ENCODE measurements around the genes MTMR1, GABRQ and ZFP92.

- PRO-cap = unidirectional peak, minus-strand start at chrX:150365031; unidirectional peak, minus-strand start at chrX:150365063; bidirectional peak, plus-strand start at chrX:150365601, minus-strand start at chrX:150365422
- RAMPAGE, long total RNA, 2 experiments = no peak in any of the 2 experiments
These were observed 2.0 kb downstream of the MAMLD1 start for GRCh38 chrX:150364841-150365855.

DNA sequence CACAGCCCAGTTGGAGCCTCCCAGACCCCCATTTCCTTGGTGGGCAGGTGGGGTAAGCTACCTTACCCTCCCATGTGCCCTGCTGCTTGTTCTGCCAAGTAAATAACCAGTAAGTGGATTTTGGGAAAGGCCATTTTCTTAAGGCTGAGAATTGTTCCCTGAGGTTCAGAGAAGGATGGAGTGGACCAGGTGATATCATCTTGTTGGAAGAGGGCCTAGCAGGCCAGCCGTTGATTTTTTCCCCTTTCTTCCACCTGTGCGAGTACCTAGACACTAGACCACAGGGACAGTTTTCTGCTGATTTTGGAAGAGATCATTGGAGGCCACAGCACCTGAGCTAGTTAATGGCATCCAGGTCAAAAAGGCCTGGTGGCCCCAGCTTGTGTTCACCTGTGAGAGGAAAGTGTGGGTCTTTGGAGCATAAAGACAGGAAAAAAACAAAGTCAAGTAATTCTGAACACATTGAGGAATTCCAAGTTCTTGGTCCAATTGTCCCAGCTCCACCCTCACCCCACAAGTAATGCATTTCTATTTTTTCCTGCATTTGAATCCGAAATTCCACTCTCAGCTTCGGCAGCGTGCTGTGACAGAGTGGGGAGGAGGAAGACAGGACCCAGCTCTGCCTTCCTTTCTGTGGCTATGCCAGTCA, 8.2 kb downstream of the MAMLD1 start:
- PRO-cap = no peak
- RAMPAGE, long total RNA, 2 experiments = no peak in any of the 2 experiments

DNA sequence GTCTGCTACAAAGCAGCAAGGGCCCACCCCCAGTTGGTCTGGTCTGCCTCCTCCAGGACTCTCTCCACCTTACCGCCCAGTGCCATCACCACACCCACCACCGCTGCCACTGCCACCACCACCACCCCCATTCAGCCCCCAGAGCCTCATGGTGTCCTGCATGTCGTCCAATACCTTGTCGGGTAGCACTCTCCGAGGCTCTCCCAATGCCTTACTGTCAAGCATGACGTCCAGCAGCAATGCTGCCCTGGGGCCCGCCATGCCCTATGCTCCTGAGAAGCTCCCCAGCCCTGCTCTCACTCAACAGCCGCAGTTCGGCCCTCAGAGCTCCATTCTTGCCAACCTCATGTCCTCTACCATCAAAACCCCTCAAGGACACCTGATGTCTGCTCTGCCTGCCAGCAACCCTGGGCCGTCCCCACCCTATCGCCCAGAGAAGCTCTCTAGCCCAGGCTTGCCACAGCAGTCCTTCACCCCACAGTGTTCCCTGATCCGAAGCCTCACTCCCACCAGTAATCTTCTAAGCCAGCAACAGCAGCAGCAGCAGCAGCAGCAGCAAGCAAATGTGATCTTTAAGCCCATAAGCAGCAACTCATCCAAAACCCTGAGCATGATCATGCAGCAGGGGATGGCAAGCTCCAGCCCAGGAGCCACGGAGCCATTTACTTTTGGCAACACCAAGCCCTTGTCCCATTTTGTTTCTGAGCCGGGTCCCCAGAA, 97.7 kb upstream of the MTM1 start:
- PRO-cap = no peak
- RAMPAGE, long total RNA, 2 experiments = no peak in any of the 2 experiments

- PRO-cap = bidirectional peak, plus-strand start at chrX:150693403, minus-strand start at chrX:150693278; unidirectional peak, minus-strand start at chrX:150693774; unidirectional peak, minus-strand start at chrX:150693904
- RAMPAGE, long total RNA, 2 experiments = no peak in any of the 2 experiments
These were observed at the start of gene MTMR1 for GRCh38 chrX:150693084-150694162. TSS of gene MTMR1 (plus strand) at chrX:150693396.

GRCh38 chrX:151177470-151177887, 1.1 kb downstream of the GPR50 start:
- PRO-cap = no peak
- RAMPAGE, long total RNA, 2 experiments = no peak in any of the 2 experiments

- PRO-cap = no peak
- RAMPAGE, long total RNA, 2 experiments = no peak in any of the 2 experiments
These were observed 119 bp upstream of the CNGA2 start for GRCh38 chrX:151734523-151734731.

GRCh38 chrX:152170594-152171124, 32.3 kb upstream of the MAGEA10 start:
- PRO-cap = no peak
- RAMPAGE, long total RNA, 2 experiments = no peak in any of the 2 experiments

DNA sequence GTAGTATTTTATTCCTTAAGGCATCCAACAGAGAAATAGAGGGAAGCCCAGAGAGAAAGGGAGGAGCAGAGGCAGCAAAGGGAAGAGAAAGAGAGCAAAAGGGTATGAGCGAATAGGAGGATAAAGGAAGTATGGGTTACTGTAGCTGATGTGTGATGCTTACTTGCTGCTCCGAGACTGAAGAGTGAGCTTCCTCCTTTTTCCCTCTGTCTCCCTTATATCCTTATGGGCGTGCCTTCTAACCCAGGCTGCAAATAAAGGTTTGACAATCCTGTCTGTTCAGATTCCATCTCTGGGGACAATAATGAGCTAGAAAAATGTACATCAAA, 386 bp upstream of the GABRA3 start:
- PRO-cap = no peak
- RAMPAGE, long total RNA, 2 experiments = no peak in any of the 2 experiments

GRCh38 chrX:152637565-152638335, at the start of gene GABRQ:
TSS of gene GABRQ (plus strand) at chrX:152637895.
- PRO-cap = no peak
- RAMPAGE, long total RNA, 2 experiments = no peak in any of the 2 experiments

DNA sequence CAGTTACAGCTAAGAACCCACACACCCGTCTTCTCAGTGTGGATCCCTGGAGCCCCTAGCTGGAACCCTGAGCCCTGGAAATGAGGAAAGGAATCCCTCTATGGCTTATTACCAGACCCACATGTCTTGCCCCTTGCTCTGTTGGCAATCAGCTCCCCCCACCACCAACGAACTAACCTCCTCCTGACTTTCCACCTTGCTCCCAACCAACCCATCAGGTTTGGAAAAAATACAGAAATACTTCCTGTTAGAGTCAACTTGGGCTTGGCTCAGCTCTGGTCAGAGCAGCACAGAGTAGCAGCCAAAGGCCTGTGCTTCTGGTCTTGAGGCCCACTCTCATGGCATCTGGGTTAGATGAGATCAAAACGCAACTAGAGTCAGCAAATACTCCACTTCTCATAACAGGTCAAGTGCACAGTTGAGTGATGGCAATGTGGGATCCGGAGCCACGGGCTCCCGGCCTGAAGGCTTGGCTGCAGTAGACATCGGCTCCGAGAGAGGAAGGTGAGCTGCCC, 34.7 kb downstream of the ZNF185 start:
- PRO-cap = no peak
- RAMPAGE, long total RNA, 2 experiments = no peak in any of the 2 experiments

DNA sequence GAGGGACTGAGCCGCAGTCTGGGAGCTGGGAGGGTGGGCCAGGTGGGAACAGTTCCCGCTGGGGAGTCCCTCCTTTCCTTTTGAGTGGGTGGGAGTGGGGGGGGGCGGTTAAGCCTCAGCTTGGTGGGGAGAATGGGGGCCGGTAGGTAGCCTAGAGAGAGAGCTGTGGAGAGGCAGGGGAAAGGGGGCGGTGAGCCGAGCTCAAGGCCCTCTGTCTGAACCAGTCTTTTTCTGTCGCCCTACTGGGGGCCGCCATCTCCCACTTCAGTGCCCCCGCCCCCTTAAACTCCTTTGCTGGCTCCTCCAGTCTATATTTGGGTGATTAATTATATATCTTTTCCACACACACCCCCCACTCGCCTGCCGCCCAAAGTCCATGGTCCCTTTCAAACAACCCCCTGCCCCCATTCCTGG, 830 bp downstream of the ZNF275 start:
- PRO-cap = no peak
- RAMPAGE, long total RNA, 2 experiments = no peak in any of the 2 experiments

- PRO-cap = no peak
- RAMPAGE, long total RNA, 2 experiments = no peak in any of the 2 experiments
These were observed 30.1 kb downstream of the PNMA6E start for GRCh38 chrX:153370923-153371550.

DNA sequence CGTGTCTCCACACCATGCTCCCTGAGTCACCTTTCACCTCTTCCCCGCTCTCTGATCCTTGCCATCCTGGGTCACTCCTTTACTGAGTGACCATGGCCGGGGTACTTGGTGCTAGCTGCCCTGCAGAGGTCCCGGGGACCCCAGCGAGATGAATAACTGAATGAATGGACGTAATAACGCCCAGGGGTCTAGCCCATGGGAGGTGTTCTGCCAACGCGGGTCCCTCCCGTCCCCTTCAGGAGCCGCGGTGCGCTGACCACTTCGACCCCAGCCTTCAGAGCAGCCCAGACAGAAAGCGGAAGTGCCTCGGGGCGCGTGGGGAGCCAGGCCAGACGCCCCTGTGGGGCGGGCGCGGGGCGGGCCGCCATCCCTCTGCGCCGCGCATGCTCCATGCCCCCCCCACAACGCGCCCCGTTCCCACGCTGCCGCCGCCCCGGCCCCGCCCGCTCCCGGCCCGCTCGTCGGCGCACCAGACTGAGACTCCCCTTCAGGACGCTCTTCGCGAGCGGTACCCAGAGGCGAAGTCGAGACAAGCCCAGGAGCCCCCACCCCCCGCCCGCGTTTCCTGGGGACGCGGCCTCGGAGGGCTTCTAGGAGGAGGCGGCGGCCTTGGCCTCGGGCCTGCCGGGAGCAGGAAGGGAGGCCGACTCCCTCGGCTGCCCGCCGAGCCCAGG, at the start of gene ZFP92:
Gene ZFP92 (plus strand): TSS at position 442 of the 674 bp plus-strand sequence.
- PRO-cap = no peak
- RAMPAGE, long total RNA, 2 experiments = start-site peak on the plus strand in 1 of 2 experiments, centred at position 454 of the sequence, 12 reads per replicate

DNA sequence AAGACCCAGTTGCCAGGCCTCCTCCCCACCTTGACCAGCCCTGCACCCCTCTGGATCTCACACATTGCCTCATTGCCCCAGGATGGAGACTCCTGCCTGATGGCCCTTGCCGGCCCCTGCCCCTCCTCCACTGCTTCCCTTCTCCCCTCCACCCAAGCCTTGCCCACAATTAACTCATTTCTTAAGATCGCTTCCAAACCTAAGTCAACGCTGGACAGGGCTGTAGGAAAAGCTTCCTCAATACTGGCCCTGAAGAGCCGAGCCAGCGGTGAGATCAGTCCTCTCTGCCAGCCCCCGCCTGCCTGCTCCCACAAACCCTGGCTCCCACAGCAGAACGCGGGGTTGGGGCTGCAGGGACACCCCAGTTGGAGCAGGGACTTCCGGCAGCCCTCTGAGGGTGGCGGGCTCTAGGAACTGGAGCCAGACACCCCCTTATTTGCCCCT, 7.5 kb upstream of the HAUS7 start:
- PRO-cap = no peak
- RAMPAGE, long total RNA, 2 experiments = no peak in any of the 2 experiments

GRCh38 chrX:153624131-153624830, 22.7 kb upstream of the DUSP9 start:
- PRO-cap = no peak
- RAMPAGE, long total RNA, 2 experiments = no peak in any of the 2 experiments

DNA sequence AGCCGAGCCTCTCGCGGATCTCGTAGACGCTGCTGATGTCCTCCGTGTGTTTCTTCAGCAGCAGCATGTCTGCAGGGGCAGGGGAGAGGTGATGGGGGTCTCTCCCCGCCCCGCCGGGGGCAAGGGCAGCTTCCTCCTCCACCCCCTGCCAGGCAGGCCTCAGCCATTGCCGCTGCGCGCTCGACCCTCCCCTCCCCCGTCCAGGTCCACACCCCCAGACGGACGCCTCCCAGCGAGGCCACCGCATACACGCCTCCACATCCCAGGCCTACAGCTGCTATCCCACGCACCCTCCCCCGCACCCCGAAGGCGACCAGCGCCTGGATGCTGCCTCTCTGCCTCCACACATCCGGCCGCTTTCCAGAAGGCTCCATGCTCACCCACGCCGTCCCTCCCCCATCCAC, 601 bp downstream of the PNCK start:
- PRO-cap = no peak
- RAMPAGE, long total RNA, 2 experiments = no peak in any of the 2 experiments

GRCh38 chrX:153705110-153706102, 17.7 kb downstream of the SLC6A8 start:
- PRO-cap = no peak
- RAMPAGE, long total RNA, 2 experiments = no peak in any of the 2 experiments

GRCh38 chrX:153706519-153707307, 17.5 kb downstream of the BCAP31 start:
- PRO-cap = no peak
- RAMPAGE, long total RNA, 2 experiments = no peak in any of the 2 experiments

GRCh38 chrX:153743311-153744118, 18.9 kb downstream of the ABCD1 start:
- PRO-cap = no peak
- RAMPAGE, long total RNA, 2 experiments = no peak in any of the 2 experiments

DNA sequence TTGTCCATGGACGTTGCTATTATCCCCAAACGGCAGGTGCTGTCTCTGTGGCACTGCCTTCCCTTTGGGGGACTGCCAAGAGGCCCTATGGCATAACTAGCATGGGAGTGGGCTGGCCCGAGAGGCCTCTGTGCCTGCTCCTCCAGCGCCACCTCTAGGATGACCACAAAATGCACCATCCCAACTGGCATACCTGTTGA, 1.5 kb downstream of the SRPK3 start:
- PRO-cap = no peak
- RAMPAGE, long total RNA, 2 experiments = no peak in any of the 2 experiments

Data from breast epithelium (tissue), 2 donors.